ENCODE measurements around a stretch of chr10.

GRCh38 chr10:93916803-93917413 is 23.1 kb downstream of the SLC35G1 start:
- PRO-cap: no peak

- PRO-cap: no peak
Measured at GRCh38 chr10:94174412-94174933, 180.7 kb downstream of the PLCE1 start.

DNA sequence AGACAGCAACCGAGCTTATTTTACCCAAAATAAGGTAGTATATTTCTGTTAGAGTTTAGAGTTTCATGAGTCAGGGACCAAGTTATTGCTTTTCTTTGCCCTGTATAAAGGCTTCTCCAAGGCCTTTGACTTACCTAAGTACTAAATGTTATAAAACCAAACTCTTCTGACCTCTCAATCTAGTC is 1.9 kb upstream of the CYP2C9 start:
- PRO-cap: no peak

GRCh38 chr10:95277906-95278608 is 12.7 kb downstream of the PDLIM1 start:
- PRO-cap: no peak

DNA sequence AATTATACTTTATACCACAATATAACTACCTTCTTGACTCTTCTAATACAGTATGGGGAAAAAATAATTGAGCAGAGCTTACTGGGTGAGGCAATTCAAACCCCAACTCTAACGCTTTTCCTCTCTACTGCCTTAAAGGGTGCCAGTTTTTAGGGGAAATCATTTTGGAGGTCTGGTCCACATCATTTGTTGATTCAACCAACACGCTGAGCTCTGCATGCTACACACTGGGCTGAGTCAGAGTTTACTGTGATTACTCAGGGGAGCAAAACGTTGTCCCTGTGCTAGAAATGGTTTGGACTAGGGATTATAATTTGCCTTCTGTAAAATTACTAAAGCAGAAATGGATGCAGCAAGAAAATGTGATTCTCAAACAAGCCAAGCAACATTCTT is 11.4 kb downstream of the PDLIM1 start:
- PRO-cap: no peak

GRCh38 chr10:95289219-95289464 is 1.7 kb downstream of the PDLIM1 start:
- PRO-cap: no peak

DNA sequence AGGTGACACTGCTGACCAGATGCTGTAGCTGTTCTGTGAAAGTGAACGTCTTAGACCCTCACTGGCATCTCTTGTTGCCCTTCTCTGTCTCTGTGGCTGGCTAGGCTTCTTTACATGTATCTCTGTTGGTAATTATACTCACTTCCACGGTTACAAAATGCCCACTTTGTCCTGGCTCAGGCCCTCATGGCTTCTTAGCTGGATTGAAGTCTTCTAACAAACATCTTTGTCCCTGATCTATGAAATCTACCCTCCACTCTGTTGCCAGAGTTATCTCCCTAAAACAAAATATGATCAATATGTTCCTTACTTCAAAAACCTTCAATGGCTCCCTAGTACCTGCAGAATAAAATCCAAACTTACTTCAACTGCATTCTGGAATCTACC is 30.1 kb upstream of the PDLIM1 start:
- PRO-cap: no peak

DNA sequence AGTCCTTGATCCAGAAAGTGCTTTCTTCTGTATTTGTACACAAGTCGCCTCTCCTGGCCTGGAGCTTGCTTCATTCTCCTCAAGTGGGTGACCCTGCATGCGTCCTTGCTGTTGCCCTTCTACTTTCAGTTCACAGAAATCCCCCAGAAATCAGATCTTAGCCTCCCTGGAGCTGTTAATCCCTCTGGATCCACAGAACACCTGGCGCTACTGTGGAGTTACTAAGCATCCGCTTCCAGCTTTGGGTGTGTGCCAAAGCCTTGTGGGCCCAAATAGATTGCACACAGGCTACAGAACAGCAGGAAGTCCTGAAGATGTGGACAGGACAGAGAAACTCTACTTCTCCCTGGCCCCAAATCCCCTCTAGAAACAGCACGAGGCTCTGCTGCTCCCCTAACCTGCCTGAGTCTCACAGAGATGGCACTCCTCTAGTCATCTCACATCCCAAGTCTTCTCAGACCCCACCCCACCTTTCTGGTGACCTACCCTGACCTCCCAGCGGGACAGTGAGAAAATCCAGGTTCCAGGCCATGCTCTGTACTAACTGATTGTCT is 36.6 kb upstream of the PDLIM1 start:
- PRO-cap: no peak

- PRO-cap: no peak
Measured at GRCh38 chr10:95343580-95343945, 52.8 kb upstream of the PDLIM1 start.

GRCh38 chr10:95351060-95351335 is 60.2 kb upstream of the PDLIM1 start:
- PRO-cap: no peak

DNA sequence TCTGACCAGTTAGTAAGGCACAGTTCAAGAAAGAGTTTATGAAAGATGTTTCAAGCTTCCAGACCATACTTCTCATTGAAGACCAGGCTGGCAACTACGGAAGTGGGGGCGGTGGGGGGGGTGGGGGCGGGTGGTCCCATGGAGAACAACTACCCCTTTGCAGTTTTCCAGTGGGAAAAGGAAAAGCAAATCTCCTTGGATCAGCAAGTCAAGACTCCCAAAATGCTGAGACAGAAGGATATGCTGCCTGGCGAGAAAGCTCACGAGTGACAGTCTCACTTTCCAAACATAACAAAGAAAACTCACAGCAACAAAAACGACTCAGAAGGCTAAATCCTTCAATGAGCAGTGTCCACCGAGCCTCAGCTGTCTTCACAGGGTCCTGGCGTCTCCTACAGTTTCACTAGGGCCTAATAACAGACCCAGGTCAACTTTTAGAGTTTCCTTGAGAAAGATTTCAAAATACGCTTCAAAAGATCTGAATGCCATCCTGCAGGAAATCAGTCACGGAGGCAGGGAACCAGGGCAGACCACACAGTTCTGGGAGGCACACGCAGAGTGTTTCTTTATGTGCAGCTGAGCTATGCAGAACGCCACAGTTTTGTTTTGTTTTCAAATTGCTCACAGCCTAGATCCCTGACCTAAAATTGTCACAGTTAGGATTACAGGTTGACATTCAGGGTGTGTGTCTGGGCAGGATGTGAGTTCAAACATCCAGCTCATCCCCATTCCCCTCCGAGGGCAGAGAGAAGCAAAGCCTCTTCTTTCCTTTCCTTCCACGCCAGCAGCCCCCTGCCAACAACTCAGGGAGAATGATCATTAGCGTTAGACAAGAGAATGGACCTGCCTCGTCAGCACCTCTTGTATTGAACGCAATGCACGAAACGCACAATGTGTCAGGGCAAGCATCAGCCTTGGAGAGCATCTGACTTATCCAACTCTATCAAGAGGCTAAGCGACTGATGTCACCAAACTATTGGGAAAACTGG is 128.0 kb downstream of the SORBS1 start:
- PRO-cap: no peak

DNA sequence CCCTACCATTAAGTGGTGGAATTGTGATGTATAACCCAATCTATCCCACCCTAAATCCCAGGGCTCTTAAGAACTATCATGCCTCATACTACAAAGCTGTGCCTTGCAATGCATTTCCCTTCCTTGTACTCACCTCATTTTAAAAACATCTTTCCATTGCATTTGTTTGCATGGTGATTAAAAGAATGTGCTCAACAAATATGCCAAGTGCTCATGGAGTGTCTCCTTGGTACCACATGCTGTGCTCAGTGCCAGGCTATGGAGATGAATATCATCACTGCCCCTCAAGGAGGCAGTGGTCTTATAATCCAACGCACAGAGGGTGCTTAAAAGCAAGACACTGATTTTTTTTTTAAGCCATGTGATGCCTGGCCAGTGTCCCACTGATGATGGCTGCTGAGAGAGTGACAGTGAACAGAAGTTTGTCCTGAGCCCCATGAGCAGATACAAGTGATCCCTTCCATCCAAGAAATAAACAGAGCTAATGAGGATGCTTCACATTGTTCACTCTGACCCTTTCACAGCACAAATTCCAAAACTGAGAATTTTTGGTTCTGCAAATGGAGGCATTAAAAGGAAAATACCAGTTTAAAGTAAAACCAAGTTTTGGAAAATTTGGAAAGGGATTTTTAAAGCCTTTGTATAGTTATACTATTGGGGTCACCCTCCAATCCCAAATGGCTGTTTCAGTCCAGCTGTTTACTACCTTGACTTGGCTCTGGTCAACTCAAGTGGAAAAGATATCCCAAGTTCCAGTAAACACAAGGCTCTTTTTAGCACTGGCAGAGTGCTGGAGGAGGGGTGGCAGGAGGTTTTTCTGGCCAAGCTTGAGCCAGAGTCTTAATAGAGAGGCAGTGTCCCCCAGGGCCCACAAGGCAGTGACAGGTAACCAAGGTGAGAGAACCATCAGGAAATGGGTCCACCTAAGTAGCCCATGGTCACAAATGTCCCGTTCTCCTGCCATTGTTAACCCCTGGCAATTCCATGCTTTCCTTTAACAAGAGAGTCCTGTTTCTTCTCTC is 97.9 kb downstream of the SORBS1 start:
- PRO-cap: no peak

- PRO-cap: no peak
Measured at GRCh38 chr10:95478684-95479430, 82.3 kb downstream of the SORBS1 start.

DNA sequence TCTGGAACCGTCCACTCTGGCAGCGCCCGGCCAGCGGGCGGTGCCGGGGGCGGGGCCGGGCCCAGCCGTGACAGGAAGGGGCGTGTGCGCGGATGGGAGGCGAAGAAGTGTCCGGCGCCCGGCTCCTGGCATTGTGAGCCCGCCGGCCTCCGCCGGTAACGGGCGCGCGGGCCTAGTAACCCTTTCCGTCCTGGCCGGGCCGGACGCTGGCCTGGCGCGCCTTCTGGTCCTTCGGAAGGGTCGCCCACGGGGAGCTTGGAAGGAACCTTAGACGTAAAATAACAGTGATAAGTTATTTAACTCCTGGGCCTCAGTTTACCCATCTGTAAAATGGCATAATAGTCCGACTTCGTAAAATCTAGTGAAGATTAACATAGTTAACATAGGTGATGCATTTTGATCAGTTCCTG is 312 bp upstream of the SORBS1 start:
- PRO-cap: bidirectional peak, plus-strand start at position 101 of the sequence, minus-strand start outside the sequence

DNA sequence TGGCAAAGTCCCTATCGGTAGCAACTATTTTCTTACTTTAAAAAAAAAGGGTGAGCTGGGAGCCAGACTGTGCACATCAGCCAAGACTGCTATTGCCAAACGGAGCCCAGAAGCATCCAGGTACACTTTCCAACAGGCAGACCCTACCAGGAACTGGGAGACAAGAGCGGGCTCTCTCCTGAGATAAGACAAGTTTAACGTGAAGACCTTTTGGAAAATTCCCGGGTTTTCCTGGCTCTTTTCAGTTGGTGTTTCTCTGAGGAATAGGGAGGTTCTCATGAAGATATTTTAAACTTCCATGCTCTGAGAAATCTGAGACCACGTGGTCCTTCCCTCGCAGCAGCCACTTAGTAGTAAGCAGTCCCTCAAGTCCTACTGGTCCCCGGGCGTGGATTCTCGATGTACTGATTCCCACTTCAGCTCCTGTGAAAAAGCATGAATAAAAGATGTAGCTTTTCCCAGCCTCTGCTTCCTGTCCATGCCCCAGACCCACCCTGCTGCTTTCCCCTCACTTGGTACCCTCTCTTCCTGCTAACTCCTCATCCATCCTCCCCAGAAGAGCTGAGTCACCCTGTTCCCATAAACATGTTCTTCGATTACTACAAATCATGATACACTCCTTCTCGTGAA is 45.5 kb upstream of the SORBS1 start:
- PRO-cap: no peak

- PRO-cap: no peak
Measured at GRCh38 chr10:96521602-96522480, 8.1 kb upstream of the TLL2 start.

DNA sequence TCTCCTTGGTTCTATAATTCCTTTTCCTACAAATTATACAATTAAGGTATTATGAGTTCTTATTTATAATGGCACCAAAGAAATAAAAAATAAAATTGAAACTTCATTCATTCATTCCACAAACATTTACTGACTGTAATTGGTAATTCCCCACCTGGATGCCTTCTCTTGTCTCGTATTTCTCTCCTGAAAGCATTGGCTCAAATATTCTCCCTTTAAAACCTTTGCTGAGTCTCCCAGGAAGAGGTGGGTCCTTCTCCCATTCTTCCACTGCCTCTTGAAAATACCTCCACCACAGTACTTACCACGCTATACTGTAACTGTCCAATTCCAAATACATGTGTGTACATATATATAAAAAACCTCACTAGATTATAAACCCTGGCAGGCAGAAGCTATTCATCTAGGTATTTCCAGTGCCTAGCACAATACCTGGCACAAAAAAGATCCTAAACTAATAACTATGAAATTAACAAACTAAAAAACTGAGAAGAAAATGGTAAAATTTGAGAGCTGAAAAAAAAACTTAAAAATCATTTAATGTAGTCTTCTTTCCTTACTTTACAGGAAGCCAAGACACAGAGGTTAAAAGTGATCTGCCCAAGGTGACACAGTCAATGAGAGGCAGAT is 17.4 kb upstream of the TLL2 start:
- PRO-cap: no peak

DNA sequence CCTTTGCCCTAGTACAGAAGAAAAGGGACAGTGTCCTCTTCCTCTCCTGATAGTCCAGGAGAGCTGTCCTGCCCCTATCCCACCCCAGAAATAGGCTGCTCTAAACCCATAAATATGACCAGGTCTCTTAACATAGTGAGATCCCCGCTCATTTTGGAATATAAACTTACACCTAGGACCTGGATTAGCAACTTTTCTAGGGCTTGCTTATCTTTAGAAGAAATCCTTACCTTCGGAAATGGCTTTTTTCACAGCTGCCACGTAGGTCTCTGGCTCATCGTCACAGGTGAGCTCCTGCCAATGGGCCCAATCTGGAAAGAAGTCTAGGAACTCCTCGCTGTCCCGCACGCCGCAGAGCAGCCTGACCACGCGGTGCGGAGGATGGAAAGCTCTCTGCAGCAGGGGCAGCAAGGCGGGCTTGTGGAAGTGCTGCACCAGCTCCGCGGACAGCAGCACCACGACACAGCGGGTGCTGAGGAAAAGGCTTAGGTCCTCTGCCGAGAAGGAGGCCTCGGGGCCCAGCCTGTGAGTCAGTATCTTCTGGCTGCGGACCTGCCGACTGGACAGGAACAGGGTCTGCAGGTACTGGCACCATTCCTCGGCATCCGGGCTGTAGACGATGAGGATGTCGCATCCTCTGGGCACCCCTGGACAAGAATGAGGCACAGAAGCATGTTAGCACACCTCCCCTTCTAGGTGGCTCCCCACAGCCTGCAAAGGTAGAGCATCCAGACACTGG is 10.8 kb downstream of the PIK3AP1 start:
- PRO-cap: no peak

DNA sequence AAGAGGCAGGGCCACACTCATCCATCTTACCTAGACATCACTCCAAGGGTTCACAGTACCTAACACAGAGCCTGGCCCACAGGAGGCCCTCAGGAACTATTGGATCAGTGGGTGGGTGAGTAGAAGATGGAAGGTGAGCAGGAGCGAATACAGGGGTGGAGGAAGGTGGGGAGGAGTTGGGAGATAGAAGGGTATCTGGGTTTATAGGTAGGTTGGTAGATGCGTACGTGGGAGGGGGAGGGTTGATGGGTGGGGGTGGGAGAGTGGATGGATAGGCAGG is 34.7 kb downstream of the SLIT1 start:
- PRO-cap: no peak

GRCh38 chr10:97256380-97256803 is 36.0 kb downstream of the ARHGAP19 start:
- PRO-cap: no peak